PFSK-1 (cell line): ENCODE data around the genes RBMX, FMR1NB and EOLA1.

GRCh38 chrX:136873219-136874129 lies 7.1 kb downstream of the RBMX start:
- RRBS, result no CpG with 5 or more reads among the region's 3 CpGs

GRCh38 chrX:136879709-136880831 lies at the start of gene RBMX:
Gene RBMX (minus strand): TSS chrX:136880725.
- RRBS, result under 1% methylated on average over 13 of the region's 66 CpGs

DNA sequence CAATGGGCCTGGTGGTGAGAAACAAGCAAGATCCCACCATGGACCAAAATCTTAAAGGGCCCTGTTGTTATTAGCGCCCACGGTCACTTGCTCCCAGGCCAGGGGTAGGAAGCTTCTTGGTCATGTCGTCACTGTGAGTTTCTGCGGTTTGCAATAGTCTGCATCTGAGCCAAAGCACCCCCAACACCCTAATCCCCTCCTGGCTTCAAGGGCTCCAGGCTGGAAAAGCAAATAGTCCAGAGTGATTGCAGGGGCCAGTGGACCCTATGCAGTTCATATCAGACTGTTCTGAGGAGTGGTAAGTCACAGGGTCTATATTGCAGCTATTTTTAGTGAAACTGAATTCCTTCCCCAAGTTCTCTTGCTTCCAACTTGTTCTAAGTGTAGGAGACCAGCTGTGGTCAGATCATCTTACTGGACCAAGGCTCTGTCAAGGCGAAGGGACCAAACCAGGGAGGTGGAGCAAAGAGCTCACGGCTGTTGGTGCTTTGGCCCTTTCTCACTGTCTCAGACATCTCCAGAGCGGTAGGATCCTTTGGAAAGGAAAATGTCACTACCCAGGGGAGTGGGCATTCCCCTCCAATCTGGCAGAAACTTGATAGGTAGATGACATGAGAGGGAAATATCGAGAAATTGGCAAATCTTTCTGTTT lies 307.8 kb upstream of the F9 start:
- RRBS, result no CpG with 5 or more reads among the region's 8 CpGs

GRCh38 chrX:139533276-139533812 lies 2.8 kb downstream of the F9 start:
- RRBS, result no CpG with 5 or more reads among the region's 5 CpGs

DNA sequence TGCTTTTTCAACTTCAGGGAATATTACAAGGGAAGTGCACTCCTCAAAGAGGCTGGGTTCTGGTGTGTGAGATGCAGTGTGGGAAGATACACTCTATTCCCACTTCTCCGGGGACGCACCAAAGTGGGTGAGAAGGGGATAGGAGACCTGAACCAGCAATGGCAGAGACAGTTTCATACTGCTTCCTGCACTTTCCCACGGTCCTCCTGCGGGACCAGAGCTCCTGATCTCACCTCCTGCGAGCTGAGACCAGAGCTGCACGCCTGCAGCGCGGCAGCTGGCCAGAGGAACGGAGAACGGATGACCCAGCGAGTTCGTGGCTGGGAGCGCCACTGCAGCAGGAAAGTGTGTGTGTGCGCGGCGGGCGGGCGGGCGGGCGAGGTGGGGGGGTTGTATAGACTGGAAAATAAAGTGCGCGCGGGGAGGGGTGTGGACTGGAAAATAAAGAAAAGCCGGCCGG lies 16.6 kb downstream of the MCF2 start:
- RRBS, result 5% methylated on average over 1 of the region's 25 CpGs

DNA sequence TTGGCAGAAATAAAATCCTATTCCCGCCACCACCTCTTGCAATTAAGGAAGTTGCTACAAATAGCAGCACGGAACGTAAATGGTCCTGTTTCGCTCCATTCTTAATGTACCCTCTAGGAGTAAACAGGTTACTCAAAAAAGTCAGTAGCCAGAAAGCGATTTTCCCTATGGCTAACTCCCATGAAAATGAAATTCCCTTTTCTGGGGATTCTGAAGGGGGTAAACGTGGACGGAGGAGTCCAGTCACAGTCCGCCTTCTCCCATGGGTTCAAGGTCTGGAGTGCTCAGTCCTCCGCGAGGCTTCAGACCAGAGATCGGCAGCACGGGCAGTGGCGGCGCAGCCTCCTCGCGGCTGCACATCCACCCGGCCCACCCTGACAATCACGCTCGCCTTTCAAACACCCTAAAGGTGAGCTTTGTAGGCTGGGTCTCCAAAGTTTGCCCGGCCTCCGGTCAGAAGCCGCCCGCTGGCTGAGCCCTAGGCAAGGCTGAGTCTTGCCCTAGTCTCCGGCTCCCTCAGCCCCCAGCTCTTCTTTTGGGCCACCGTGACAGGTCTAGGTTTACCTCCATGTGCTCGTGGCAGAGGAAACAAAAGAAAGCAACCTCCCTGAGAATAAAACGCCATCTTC lies 1.7 kb downstream of the ATP11C start:
- RRBS, result 3% methylated on average over 8 of the region's 27 CpGs

GRCh38 chrX:139933952-139934241 lies 1.0 kb upstream of the ATP11C start:
- RRBS, result no CpG with 5 or more reads among the region's 11 CpGs

DNA sequence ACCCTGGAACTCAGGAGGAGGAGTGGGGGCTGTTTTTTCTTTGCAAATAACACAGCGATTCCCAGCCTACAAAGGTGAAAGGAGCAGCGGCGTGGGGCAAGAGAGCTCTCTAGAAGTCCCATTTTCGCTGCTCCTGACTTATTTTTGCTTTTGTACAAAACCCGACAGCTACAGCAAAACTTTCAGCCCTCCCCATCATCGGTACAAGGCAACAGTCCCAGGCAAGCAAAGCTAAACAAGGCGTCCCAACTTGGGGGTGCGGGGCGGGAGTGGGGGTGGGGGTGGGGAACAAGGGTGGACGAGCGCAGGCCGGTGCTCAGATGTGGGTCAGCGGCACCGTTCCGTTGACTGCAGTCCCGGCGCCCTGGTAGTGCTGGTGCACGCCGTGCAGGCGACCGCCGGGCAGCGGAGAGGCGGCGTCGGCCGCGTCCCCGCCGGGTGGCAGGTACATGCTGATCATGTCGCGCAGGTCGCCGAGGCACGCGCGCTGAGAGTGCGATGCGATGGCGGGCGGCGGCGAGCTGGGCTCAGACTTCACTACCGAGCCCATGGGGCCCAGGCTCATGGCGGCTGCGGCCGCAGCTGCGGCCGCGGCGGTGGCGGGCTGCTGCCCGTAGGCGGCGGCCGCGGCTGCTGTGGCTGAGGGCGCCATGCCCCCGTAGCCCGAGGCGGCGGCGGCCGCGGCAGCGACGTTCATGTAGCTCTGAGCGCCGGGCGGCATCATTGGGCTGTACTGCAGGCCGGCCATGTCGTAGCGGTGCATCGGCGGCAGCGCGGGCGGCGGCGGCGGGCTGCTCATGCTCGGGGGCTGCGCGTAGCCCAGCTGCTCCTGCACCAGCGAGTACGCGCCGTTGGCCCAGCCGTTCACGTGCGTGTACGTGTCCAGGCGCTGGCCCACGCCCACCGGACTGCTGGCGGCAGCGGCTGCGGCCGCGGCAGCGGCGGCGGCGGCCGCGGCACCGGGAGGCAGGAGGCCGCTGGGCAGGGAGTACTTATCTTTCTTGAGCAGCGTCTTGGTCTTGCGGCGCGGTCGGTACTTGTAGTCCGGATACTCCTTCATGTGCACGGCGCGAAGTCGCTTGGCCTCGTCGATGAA lies 1.1 kb downstream of the SOX3 start:
- RRBS, result 46% methylated on average over 32 of the region's 120 CpGs

DNA sequence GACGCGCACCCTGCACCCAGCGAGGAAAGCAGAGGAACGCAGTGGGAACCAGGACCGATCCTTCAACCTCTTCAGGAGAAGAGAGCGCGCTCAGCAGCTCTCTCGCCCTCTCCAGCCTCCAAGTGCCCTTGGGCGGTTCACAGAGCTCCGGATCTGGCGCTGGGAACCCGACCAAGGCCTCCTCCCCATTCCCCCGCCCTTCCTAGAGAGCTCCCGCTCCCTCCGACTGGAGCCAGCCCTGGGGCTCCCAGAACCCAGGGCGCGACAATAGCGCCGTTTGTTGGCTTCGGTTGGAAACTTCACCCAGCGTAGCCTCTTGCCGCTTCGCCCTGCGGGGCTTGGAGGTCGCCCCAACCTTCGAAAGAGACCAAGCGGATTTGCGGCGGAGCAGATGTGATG lies 3.1 kb upstream of the SOX3 start:
- RRBS, result no CpG with 5 or more reads among the region's 29 CpGs

GRCh38 chrX:143432832-143433244 lies 84.4 kb downstream of the SPANXN3 start:
- RRBS, result no CpG with 5 or more reads among the region's 1 CpG

DNA sequence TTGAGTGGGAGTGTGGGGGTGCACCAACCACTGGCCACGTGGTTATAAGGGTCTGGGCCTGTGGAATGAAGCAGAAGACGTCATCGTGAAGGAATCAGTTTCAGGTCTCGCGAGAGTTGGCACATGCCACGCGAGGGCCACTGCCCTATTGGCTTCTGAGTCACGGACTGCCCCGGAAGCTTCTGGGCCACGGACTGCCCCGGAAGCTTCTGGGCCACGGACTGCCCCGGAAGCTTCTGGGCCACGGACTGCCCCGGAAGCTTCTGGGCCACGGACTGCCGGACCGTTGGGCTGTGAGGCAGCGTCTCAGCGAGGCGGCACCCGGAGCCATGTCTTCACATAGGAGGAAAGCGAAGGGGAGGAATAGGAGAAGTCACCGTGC lies at the start of gene FMR1NB:
Gene FMR1NB (plus strand): TSS at position 264 of the 382 bp plus-strand sequence.
- RRBS, result 85% methylated on average over 6 of the region's 24 CpGs

- RRBS, result 13% methylated on average over 2 of the region's 9 CpGs
These were observed 220 bp upstream of the AFF2 start for GRCh38 chrX:148500345-148500449.

GRCh38 chrX:149525383-149525905 lies 15.4 kb upstream of the EOLA1 start:
- RRBS, result no CpG with 5 or more reads among the region's 14 CpGs

DNA sequence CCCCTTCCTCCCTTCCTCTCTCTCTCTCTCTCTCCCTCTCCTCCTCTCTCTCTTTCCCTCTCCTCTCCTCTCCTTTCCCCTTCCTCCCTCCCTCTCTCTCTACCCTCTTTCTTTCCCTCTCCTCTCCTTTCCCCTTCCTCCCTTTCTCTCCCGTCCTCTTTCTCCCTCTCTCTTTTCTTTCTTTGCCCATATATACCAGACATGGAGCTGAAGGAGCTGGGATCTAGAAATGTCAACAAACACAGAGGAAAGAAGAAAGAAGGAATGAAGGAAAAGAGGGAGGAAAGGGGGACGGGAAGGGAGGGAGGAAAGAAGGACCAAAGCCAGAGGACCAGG lies 12.2 kb upstream of the EOLA1 start:
- RRBS, result no CpG with 5 or more reads among the region's 2 CpGs

- RRBS, result under 1% methylated on average over 13 of the region's 66 CpGs
These were observed at the start of gene EOLA1 for GRCh38 chrX:149540264-149541278. Gene EOLA1 (plus strand): TSS chrX:149541012.

- RRBS, result 3% methylated on average over 4 of the region's 38 CpGs
These were observed 818 bp downstream of the EOLA2 start for GRCh38 chrX:149937176-149938169.

GRCh38 chrX:150202691-150203227 lies 160.4 kb upstream of the MAMLD1 start:
- RRBS, result no CpG with 5 or more reads among the region's 9 CpGs

- RRBS, result 88% methylated on average over 2 of the region's 15 CpGs
These were observed 60.1 kb upstream of the MTM1 start for GRCh38 chrX:150508073-150508919.

DNA sequence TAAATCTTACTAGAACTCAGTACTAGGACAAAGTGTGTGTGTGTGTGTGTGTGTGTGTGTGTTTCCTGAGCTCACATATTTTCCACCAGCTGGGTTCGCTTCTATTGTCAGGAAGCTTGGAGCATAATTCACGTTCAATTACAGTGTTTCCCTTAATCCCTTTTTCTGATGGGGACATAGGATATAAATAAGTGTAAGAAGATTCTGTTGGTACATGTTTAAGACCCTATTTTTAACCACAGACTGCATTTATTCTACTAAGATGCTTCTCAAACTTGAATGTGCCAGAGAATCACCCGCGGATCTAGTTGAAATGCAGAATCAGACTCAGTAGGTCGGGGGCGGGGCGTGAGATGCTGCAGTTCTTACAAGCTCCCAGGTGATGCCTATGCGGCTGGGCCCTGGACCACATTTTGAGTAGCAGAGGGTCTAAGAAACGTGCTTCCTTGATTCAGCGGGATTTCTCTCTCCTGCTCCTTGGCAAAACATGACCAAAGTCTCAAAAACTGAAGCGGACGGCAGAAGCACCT lies 908 bp downstream of the CD99L2 start:
- RRBS, result no CpG with 5 or more reads among the region's 12 CpGs

DNA sequence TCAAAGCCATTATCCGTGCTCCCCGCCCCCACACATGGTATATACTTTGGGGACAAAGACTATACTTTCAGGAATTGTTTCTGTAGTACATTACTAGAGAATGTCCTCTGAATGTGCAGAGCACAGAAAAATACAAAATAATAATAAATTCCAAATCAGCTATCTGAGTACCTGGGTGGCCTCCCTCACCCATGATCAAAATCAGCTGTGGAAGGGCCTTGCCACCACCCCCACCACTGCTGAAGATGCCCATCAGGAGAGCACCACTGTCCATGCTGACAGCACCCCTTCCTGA lies 3.5 kb upstream of the CD99L2 start:
- RRBS, result no CpG with 5 or more reads among the region's 2 CpGs